ENCODE data around the genes AWAT1, GDPD2 and IL2RG.

- RRBS = 5% methylated on average over 4 of the region's 21 CpGs
Observed at GRCh38 chrX:69615526-69615981, 359 bp upstream of the EDA start.

- RRBS = no CpG with 5 or more reads among the region's 23 CpGs
Observed at GRCh38 chrX:69616920-69617177, 936 bp downstream of the EDA start.

GRCh38 chrX:69788687-69789030 lies 172.7 kb downstream of the EDA start:
- RRBS = no CpG with 5 or more reads among the region's 13 CpGs

GRCh38 chrX:69990304-69990739 lies 59.4 kb downstream of the AWAT2 start:
- RRBS = no CpG with 5 or more reads among the region's 5 CpGs

GRCh38 chrX:70150079-70150518 lies 16.9 kb downstream of the IGBP1 start:
- RRBS = no CpG with 5 or more reads among the region's 6 CpGs

DNA sequence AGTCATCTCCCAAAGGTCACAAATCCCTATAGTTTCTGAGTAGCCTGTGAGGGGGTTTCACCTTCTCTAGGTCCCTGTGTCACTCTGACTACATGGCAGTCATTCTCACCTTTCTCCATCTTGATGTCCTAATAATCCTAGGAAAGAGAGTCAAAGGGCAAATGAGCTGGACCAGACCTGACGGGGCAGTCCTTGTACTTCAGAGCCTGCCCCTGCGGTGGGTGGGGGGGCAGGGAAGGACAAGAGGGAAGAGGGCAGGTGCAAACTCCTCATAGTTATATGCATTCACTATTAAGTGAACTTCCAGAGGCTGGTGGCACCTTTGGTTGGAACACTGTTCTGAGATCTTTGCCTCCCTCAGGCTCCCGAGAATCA lies at the start of gene AWAT1:
AWAT1 (plus strand) TSS at position 334 of the 375 bp plus-strand sequence.
- RRBS = no CpG with 5 or more reads among the region's 3 CpGs

GRCh38 chrX:70422883-70423618 lies at the start of gene GDPD2:
Gene GDPD2 (plus strand): TSS chrX:70423314.
- RRBS = no CpG with 5 or more reads among the region's 15 CpGs

DNA sequence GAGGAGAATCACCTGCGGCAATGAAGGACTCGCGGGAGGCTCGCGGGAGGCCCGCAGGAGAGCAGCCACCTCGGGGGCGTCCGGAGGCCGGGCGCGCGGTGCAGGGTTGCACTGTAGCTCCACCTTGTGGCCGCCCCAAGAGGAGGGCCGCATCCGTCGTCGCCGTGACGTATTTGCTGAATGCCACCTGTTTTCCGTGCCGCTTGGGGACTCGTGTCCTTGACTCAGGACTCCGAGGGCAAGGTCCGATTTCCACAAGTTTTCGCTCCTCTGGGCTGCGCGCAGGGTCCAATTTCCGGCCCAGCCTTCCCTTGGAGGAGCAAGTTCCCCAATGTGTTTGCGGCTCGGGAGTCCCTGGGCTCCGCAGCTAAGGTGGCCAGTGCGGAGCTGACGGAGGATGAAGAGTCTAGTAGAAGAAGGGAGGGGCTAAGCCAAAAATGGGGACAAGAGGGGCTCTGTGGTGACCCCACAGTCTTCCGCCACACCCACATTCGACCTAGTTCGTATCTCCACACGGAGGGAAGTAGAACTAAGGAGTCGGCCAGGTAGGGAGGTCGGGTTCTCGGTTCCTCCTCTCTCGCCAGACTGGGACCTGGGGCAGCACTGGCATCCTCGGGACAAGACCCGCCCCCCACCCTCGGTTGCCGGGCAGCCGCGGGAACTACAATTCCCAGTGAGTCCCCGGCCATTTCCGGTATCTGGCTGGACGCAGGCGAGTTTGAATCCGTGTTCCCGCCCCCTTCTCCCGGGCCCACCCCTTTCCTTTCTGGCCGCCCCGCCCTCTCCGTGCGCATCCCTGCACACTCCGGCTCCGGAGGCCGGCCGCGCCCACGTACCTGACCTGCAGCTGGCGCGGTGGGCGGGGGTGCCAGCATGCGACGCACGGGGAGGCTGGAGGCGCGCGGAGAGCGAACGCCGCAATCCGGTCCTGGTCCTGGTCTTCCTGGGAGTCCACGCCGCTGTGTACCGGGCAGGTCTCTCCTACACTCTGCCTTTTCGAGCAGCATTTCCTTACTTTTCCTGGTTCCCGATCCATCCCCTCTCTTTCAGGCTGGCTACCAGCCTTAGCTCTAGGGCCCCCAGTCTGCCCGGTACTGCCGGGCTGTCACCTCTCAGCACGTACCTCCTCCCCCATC lies 10.4 kb upstream of the DLG3 start:
- RRBS = 3% methylated on average over 24 of the region's 86 CpGs

GRCh38 chrX:70480274-70481172 lies 35.9 kb downstream of the DLG3 start:
- RRBS = no CpG with 5 or more reads among the region's 14 CpGs

- RRBS = no CpG with 5 or more reads among the region's 4 CpGs
Observed at GRCh38 chrX:71102617-71103531, 3.7 kb downstream of the CXorf65 start.

GRCh38 chrX:71106209-71106580 lies 345 bp downstream of the CXorf65 start:
- RRBS = no CpG with 5 or more reads among the region's 4 CpGs

GRCh38 chrX:71111410-71112686 lies at the start of gene IL2RG:
Gene IL2RG (minus strand): TSS chrX:71111577.
- RRBS = no CpG with 5 or more reads among the region's 14 CpGs

DNA sequence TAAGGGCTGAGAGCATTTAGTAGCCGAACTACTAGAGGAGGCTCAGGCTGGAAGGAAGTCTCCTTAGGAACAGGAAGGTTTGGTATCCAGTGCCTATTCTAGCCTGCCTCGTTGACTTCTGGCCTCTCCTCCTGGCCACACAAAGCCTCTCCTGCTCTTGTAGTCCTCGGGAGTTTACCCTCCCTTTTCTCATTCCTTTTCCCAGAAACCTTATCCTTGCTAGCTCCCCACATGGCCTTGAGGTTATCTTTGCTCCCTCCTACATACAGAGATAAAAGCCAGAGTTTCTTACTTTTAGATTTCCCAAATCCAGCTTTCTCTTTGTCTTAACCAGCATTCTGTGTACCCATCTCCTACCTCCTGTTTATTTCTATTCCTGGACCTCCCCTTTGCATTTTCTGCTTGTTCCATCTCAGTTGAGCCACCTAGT lies 1.6 kb upstream of the ZMYM3 start:
- RRBS = no CpG with 5 or more reads among the region's 3 CpGs

DNA sequence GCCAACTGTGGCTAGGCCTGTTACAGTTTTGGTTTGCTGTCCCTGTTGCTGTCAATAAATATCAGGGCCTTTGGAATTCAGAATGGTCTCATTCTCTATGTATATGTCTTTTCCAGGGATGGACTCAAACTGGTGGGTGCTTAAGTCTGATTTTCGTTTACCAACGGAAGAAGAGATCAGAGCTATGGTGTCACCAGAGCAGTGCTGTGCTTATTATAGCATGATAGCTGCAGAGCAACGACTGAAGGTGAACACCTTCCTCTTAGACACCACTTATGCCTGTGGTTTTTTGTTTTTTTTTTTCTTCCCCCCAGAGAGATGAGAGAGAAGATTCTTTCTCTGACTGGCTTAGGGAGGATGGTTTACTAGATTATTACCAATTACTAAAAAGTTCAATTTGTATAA lies 22.5 kb downstream of the TAF1 start:
- RRBS = no CpG with 5 or more reads among the region's 3 CpGs

- RRBS = no CpG with 5 or more reads among the region's 3 CpGs
Observed at GRCh38 chrX:71421040-71421604, 55.0 kb downstream of the TAF1 start.

DNA sequence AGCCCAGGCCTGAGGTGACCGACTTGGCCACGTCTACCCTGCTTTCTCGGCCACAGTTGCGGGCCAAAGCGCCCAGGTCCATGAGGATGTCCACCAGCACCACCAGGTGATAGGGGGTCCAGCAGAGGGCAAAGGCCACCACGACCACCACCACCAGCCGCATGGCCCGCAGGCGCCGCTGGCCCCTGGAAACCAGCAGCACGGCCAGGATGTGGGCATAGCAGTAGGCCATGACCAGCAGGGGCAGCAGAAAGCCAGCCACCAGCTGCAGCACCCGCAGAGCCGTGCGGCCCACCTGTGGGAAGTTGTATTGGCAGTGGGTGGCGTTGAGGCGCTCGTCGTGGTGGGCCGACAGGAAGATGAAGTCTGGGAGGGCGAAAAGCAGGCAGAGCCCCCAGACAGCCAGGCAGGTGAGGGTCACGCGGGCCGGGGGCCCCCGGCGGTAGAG lies 1.7 kb downstream of the CXCR3 start:
- RRBS = no CpG with 5 or more reads among the region's 25 CpGs

DNA sequence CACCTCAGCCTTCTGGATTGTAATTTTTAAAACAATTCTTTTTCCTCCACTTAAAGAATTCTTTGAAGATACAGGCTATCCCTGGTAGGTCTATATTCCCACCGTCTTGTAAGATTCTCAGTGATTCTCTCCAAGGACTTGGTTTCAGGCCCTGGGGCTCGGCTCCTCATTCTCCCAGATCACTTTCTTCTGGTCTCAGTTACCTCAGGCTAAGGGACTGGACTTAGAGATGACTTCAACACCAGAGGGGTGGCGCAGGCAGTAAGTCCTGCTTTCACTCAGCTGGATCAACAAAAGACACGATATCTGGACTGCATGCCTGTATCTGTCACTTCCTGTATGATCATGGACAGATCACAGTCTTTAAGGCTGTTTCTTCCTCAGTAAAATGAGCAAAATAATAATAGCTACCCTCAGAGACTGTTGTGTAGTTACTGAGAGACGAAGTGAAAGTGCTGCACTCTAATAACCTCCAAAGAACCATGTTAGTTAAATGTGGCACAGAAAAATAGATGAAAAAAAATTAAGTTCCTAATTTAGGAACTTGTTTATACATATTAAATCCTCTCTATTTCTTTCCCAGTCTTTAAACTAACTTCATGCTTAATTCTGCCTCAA lies 19.5 kb upstream of the CXCR3 start:
- RRBS = no CpG with 5 or more reads among the region's 5 CpGs

DNA sequence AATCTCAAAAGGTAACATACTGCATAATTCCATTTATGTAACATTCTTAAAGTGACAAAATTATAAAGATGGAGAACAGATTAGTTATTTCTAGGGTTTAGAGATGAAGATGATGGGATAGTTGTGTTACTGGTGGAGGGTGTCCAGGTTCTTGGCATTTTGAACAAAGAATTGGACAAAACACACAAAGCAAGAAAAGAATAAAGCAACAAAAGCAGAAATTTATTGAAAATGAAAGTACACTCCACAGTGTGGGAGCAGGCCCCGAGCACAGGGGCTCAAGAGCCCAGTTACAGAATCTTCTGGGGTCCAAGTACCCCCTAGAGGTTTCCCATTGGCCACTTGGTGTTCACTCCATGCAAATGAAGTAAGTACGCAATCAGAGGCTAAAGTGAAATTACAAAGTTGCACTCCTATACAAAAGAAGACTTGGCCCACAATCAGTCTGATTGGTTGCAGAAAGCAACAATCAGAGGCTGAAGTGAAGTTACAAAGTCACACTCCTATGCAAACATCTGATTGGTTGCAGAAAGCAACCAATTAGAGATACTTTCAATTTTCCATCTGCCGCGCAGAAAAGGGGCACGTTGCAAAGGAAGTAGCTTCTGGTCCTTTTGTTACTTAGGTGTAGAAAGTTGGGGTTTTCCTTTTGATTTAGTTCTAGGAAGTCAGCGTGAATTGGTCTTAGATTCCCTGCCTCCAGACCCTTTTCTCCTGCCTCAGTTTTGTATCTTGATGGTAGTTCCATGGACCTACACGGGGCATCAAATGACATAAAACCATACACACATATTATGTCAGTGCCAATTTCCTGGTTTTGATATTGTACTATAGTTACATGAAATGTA lies 12.6 kb upstream of the PIN4 start:
- RRBS = no CpG with 5 or more reads among the region's 7 CpGs

GRCh38 chrX:72473712-72474643 lies 98.7 kb downstream of the HDAC8 start:
- RRBS = no CpG with 5 or more reads among the region's 4 CpGs

GRCh38 chrX:72740632-72741065 lies 26.5 kb upstream of the PHKA1 start:
- RRBS = no CpG with 5 or more reads among the region's 6 CpGs

All from HL-60 (cell line).